ENCODE results near the genes FNDC8, NLE1 and SLFN12.

DNA sequence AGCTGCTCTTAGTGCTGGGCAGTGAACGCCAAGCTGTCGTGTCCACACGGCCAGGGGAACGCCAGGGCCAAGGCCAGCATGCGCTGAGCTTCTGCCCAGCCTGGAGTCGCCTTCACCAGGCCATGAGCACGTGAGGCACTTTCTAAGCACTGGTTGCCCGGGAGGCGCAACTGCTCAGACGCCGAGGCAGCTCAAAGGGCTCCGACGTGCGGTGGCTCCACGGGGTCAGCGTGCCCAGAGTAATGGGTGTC lies 9.1 kb downstream of the CDK5R1 start:
- RRBS, result no CpG with 5 or more reads among the region's 16 CpGs

- RRBS, result no CpG with 5 or more reads among the region's 10 CpGs
These were observed 37.2 kb downstream of the CDK5R1 start for GRCh38 chr17:32523923-32524476.

DNA sequence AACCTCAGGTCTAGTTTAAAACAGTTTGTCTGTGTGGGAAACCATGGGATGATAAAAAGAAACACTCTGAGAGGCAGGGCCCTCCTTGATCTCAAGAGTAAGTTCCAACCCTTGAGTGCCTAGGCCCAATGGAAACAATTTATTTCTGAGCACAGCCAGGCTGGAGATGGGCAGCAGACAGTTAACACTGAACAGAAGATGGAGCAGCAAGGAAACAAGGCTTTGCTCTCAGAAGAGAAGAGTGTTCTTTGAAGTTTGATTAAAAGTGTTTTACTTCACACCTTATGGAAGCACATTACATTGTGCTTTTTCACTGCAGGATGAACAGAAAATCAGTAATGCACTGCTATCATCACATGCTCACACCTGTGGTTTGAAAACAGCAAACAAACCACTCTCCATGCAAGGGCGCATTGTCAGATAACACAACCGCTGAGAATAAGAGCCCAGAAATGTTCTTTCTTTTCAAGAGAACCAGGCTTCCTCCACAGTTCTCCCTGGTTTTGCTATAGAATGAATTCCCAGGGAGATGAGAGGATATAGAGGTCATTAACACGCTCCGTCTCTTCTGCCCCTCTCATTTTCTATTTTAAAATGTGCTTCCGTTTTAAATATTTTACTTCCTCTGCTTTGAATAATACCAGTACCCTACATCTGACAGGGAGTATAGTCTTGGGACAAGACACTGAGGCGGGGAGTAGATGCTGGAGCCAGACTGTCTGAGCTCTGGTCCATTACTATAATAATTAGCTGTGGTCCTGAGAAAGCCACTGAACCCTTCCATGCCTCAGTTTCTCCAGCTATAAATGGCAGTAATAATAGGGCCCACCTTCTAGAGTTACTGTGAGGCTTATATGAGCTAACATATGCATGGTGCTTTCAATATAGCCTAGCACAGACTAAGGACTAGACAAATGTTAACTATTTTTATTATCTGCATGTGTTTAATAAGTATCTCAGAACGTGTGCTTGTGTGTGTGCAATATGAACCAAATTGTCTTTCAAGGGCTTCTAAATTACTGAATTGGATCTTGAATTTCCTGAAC lies 71.6 kb downstream of the CDK5R1 start:
- RRBS, result no CpG with 5 or more reads among the region's 7 CpGs

DNA sequence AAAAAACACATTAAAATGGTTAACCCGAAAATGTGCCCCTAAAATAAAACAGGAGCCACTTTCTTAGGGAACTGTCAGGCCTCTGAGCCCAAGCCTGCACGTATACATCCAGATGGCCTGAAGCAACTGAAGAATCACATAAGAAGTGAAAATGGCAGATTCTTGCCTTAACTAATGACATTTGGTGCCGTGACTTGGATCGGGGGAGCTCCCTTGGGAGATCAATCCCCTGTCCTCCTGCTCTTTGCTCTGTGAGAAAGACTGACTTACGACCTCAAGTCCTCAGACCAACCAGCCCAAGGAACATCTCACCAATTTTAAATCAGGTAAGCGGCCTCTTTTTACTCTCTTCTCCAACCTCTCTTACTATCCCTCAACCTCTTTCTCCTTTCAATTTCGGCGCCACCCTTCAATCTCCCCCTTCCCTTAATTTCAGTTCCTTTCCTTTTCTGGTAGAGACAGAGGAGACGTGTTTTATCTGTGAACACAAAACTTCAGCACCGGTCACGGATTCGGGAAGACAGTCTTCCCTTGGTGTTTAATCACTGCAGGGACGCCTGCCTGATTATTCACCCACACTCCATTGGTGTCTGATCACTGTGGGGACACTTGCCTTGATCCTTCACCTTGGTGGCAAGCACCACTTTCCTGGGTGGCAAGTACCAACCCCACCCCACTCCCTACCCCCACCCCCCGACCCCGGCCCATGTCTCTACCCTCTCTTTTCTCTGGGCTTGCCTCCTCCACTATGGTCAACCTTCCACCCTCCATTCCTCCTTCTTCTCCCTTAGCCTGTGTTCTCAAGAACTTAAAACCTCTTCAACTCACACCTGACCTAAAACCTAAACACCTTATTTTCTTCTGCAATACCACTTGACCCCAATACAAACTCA lies 103.8 kb downstream of the MYO1D start:
- RRBS, result no CpG with 5 or more reads among the region's 15 CpGs

- RRBS, result 3% methylated on average over 18 of the region's 33 CpGs
These were observed 1.1 kb downstream of the ASIC2 start for GRCh38 chr17:33292053-33292270.

DNA sequence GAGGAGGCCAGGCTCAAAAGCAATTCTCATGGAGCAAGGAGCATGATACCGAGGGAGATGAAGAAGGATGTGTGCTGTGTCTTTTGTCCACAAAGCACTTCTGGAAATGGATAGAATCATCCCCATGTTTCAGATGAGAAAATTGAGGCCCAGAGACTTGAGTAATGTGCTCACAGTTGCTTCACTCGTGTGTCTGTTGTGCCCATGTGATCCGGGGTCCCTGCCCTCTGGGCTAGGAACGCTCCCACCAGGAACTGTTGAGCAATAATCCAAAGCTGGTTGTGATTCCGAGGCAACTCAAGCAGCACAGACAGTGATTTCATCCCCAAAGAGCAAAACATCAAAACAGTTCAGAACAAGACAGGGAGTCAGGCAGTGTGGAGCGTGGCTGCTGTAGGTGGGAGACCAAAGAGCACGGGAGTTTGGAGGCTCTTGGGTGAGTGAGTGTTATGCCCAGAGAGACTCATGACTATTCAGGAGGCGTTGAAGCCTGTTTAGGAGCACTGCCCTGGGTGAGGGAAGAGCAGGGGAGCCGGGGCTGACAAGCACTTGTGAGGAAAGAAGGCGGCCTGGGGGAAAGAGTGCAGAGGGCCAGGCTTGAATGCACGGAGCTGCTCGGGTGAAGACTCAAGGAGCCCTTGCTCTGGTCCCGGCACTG lies 205.0 kb upstream of the ASIC2 start:
- RRBS, result 81% methylated on average over 1 of the region's 13 CpGs

- RRBS, result no CpG with 5 or more reads among the region's 8 CpGs
These were observed 7.7 kb upstream of the TMEM132E start for GRCh38 chr17:34571724-34572092.

DNA sequence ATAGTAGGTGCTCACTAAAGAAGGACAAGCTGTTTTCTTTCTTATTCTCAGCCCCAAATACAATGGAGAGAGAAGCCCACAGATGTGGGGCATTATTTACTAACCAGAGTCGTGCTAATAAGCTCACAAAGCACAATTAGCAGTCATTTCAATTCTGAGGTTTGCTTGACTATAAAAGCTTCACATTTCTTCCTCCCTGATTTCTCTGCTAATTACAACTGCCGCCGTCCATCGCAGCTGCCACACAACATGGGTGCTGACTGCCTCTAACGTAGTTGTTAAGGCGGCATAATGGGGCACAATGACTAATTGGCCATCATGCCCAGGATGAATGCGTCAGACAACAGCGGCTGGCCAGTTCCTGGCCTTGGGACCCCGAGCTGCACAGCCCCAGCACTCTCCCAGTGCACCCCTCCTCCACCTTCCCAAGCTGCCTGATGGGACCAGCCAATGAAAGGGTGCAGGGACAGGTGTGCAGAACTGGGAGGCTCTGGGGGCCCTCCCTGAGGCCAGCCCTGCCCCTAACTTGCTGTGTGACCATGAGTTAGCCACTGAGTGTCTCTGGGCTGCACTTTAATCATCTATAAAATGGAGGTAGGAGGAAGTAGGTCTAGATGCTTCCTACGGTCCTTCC lies 109.2 kb downstream of the CCT6B start:
- RRBS, result no CpG with 5 or more reads among the region's 10 CpGs

DNA sequence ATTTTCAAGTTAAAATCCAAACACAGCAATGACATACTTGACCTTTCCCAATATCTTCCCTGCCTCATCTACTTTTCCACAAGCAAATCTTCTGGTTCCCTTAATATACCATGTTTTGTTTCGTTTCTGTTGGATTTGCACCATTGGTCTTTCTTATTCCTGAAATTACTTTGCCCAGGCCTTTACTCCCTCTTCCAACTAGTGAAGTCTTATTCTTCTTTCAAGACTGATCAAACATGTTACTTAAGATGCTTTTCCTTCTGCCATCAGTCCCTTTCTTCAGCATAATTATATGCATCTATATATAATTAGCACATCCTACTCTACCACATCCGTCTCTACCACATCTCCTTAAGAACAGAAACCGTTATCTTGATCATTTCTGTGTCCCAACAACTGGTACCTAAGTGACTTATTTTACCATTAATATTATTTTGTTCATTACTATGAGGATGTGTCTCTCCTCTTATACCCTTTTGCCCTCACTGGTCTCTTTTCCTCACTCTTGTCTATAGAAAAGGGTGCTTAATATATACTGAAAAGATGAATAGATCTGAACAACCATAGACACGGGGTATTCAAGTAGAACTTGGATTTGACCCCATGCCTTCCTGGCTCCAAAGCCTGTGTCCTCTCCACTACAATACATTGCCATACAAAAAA lies 889 bp downstream of the CCT6B start:
- RRBS, result no CpG with 5 or more reads among the region's 4 CpGs

DNA sequence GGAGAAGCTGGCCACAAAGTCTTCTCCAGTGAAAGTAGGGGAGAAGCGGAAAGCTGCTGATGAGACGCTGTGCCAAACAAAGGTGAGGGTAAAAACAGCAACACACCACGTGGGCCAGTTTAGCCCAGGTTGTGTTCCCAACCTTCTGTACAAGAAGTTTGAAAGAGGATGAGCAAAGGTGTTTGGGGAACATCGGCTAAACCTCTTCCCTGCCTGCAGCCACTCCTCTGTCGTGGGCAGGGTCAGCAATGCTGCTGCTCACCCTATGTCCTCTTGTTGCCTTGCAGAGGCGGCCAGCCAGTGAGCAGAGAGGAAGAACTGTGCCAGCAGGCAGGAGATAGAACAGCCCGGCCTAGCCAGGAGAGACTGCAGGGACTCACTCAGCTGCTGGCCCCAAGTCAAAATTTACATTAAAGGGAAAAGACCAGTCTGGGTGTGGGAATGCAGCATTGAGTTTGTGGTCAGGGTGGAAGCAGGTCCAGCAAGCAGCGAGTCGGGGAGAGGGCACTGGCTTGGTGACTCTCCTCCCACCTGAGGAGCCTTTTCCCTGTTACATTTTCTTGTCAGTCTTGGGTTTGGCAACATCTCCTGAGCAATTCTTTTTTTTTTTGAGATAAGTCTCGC lies 22.5 kb downstream of the LIG3 start:
- RRBS, result no CpG with 5 or more reads among the region's 10 CpGs

DNA sequence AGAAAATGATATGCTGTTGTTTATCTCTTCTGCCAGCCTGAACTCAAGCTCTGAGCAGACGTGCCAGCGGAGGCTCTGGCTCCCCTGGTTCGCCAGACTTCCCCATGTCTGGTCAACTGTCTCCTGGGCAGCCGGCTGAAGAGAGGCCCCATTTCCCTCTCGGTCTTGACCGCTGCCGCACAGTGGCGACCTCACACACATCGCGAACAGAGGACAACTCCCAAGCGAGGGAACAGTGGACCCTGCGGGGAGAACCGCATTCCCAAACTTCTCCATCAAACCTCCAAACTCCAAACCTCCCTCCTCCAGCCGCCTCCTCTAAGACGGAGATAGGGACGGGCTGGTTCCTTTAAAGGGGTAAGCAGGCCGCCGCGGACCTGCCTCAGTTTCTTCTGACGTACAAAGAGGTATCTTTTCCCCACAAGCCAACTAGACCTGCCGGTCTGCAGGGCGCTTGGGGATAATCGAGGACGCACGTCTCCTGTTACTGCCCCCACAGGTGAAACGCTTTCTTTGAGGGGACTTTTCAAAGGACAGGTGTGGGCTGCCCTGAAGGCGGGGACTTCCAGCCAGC lies 24.9 kb upstream of the RFFL start:
- RRBS, result no CpG with 5 or more reads among the region's 27 CpGs

- RRBS, result no CpG with 5 or more reads among the region's 2 CpGs
These were observed at the start of gene FNDC8 for GRCh38 chr17:35121448-35121706. FNDC8 (plus strand) TSS chr17:35121615.

DNA sequence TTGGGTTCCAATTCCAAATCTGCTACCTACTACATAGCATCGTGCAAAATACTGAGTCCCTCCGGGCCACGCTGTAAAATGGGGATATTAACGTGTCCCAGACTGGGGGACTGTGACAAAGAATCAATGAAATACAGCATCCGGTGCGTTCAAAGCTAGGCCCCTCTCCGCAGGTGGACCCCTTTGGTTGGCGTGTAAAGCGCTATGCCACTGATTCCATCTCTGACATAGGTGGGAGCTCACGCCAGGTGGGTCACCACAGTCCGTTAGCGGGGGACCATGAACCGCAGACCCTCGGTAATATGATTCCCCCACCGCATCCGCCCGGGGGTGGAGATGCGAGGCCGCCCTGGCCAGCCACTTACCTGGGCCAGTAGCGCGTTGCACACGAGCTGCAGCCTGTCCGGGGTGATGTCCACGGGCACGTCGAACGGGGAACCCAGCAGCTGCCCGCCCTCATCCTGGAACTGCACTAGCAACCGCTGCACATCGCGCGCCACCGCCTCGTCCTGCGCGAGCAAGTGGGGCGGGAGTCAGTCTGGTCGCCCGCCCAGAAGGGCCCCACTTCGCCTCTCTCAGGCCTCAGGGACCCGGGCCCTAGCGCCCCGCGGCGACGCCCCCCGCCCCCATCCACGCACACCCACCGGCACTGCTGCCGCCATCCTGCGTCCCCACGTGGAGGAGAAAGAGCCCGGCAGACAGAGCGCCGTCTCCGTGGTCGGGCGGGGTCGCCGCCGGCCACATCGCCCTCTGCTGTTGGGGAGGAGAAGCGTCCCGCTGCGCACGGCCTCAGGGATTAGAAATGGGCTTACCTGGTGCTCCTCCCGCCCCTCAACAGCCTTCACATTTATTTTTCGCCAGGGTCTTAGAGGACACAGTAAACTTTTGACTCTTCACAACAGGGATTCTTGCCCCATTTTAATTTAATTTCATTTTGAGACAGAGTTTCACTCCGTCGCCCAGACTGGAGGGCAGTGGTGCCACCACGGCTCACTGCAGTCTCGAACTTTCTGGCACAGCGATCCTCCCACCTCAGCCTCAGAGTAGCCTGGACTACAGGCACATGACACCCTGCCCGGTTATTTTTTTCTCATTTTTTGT lies at the start of gene NLE1:
TSS of gene NLE1 (minus strand) at position 690 of the 1,101 bp plus-strand sequence.
- RRBS, result under 1% methylated on average over 29 of the region's 74 CpGs

DNA sequence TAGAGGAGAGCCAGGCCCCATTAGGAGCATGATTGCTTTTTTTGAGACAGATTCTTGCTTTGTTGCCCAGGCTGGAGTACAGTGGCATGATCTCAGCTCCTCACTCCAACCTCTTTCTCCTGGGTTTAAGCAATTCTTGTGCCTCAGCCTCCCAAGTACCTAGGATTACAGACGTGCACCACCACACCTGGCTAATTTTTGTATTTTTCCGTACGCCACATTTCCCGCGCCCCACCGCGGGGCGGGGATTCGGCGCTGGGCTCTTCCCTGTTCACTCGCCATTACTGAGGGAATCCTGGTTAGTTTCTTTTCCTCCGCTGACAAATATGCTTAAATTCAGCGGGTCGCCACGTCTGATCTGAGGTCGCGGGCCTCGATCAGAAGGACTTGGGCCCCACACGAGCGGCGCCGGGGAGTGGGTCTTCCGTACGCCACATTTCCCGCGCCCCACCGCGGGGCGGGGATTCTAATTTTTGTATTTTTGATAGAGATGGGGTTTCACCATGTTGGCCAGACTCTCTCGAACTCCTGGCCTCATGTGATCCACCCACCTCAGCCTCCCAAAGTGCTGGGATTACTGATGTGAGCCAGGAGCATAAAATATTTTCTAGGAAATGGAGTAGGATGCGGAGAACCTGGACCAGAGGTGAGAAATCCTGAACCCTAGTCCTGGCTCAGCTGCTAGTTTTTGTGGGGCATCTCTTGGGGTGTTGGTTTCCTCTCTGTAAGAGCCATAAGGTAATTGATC lies 3.4 kb downstream of the UNC45B start:
- RRBS, result no CpG with 5 or more reads among the region's 31 CpGs

DNA sequence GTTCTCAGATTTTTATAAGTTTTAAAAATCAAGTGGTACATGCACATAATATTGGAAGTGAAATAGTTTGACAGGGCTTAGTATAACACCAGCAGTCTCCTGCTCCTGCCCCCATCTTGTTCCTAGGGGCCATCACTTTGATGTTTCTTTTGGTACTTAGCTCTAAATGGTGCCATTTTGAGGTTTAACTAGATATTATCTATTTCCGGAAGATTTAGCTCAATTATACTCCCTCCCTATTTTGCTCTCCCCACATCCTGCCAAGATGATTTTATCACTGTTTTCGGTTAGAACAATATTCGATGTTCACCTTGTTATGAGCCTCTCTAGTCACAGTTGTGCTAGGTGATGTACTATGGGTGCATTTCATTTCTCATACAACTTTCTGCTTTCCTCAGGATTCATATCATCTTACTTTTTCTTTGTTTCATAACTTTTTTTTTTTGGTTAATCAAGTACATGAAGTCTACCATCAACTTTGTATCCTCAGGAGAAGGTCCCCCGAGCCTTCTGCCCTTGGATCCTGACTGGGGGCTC lies 20.0 kb upstream of the SLC35G3 start:
- RRBS, result no CpG with 5 or more reads among the region's 4 CpGs

GRCh38 chr17:35432132-35432789 lies at the start of gene SLFN12:
SLFN12 (minus strand) TSS chr17:35432500.
- RRBS, result no CpG with 5 or more reads among the region's 12 CpGs

- RRBS, result 5% methylated on average over 11 of the region's 38 CpGs
These were observed 834 bp upstream of the SLFN13 start for GRCh38 chr17:35449318-35449882.

DNA sequence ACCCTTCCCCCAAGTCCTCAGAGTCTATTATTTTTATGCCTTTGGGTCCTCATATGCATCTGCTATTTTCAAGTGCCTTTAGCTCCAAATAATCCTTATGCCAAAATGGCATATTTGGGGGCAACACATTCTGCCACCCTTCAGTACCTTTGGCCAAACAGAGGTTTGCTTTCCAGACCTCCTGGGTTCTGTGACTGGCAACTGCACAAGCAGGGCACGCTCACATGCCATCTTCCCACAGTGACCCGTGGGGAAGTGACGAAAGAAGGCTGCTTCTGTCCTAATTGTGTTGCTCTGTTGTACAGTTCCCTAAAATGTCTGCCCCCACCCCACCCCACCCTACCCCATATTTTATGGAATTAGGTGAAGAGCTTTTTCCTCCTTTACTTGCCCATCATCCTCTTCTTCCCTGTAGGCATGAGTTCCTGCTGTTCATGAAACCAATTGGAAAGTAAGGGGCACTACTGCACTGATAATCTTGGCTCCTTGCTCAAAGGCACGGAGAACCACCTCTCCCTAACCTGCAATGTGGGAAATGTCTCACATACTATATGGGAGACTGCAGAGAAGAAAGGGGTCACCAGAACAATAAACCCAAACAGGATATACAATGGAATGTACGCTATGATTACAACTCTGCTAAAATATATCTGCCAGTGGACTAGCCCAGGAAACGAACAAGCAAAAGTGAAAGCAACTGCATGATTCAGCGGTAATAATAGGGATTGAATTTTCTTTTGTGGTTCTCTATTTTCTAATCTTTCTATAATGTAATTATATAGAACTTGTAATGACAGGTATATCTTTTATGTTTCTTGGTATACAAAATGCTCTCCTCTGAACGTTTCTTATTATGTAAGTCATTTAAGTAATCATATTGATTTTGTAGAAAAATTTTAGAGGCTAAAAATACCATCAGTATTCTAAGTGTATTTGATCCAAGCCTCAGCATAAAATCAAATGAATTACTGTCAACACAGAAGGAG lies 3.4 kb upstream of the SLFN12L start:
- RRBS, result no CpG with 5 or more reads among the region's 8 CpGs

DNA sequence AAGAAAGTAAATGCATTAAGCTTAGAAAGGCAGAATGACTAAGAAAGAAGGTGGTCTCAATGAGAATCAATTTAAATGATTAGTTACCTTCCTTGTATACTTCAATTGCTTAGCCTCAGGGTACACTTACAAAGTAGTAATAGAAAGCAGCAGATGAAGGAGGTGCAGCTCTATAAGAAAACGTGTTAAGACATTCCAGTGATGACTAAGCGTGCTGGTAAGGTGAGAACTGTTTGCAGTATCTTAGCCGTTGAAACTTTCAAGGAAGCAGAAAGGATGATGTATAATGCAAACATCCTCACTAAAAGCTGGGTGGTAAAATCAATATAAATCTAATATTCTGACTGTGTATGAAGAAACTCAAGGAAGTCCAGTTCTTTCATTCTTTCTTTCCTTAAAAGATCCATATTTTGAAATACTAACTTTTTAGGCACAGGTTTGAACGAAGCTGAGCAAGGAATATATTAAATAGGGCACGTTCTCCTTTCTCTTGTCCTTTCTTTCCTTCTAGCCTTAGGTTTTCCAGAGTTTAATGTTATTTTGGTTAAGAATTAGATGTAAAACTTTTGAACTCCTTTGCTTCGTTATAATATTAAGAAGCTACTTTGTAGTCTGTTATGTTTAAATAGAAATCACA lies 1.5 kb downstream of the AP2B1 start:
- RRBS, result no CpG with 5 or more reads among the region's 6 CpGs

Data from AG04449 (cell line).